Metastatic Breast Carcinoma in the Brain (tissue), 10 donors: ENCODE measurements around a stretch of chr1.

DNA sequence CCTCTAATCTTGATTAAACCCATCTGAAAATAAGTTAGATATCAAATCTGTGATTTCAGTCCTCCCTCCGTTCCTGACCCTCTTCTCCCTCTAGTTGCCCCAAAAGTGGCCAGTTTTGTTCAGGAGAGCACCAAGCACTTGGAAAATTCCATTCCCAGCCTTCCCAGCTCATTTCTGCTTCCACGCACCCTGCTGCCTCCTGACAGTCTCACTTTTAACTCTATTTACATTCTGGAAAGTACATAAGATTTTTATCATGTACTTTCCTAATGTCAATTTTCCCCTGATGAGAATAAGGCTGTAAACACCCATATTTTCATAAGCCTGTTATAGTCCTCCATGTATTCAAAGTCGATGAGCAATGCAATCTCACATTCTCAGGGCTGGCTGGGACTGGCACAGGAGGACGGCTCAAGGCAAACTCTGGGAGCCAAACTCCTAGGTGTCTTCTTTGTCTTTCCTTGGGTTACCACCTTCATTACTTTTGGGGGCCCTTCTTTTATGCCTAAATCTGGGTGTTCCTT, 94.4 kb downstream of the IGSF21 start:
- PRO-cap, 10 experiments = peak in 3 of 10 experiments; most common plus-strand start position 374 of the sequence (in 3); most common minus-strand start position 210 of the sequence (in 1)

- PRO-cap, 10 experiments = peak in 4 of 10 experiments; most common plus-strand start chr1:18464600 (in 1); most common minus-strand start chr1:18464461 (in 3)
These were observed 16.2 kb upstream of the KLHDC7A start for GRCh38 chr1:18464222-18465145.

DNA sequence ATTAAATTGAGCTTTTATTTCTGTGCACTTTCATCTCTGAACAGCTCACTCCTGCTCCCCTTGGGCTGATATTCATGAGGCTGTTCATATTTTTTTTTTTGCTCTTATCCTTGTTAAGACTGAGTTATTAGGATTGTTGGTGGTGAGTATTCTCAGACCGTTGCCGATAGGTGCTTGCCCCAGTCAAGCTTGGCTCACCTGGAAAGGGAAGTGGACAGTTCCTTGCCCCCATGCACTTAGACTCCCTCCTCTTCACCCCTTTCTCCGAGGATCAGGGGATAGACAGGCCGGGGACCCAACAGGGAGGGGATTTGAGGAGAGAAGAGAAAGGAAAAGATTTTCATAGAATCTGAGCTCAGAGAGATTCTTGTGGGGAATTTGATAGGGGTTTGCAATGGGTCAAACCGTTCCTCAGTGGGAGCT, 8.7 kb downstream of the PAX7 start:
- PRO-cap, 10 experiments = no peak in any of the 10 experiments

GRCh38 chr1:18807235-18807819, 52.1 kb downstream of the TAS1R2 start:
- PRO-cap, 10 experiments = no peak in any of the 10 experiments

DNA sequence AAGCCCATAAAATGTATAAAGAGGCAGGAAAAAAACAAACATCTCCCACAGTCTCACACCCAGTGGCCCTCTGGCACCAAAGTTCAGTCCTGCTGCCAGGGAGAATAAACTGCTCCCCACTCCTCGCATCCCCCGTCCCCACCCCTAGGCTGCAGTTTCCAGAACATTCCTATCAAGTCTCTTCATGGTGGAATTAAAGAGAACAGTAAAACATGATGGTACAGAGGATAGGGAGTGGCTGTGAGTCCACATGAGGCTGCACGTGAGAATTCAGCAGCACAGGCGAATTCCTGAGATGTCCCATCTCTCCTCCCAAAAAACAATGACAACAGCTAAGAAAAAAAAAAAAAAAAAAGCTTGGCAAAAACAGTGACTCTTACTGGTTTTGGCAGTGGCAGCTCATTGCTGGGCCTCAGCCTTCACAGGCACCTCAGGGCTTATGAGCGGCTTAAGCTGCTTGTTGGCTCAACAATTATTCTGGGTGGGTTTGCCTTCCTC, 5.6 kb upstream of the IFFO2 start:
- PRO-cap, 10 experiments = no peak in any of the 10 experiments

DNA sequence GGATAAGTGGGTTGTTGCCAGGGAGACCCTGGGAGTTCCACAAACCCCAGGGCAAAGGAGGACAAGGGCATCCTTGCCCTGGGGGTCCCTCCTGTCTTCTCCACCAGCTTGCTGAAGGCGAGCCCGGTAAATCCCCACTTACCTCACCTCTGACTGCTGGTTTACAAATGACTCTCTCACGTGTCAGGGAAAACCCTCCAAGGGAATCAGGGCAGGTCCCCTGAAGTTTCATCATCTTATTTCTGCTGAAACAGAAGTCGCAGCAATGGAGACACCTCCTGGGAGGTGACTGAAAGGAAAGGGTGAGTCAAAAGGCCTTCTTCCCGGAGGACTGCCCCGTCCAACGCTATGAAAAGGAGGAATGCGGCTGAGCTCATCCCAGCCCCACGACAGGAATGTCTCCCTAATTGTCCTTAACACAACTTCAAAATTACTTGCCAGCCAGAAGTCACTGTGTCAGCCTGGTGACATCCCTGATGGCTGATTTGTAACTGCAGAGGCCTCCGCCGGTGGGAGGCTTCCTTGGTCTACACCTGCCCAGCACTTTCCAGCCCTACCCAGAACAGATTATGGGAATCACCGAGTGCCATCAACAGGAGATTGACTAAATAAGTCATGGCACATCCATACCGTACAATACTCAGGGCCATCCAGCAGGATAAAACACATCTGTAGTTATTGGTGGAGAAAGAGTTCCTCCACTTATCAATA, 9.3 kb upstream of the IFFO2 start:
- PRO-cap, 10 experiments = no peak in any of the 10 experiments

DNA sequence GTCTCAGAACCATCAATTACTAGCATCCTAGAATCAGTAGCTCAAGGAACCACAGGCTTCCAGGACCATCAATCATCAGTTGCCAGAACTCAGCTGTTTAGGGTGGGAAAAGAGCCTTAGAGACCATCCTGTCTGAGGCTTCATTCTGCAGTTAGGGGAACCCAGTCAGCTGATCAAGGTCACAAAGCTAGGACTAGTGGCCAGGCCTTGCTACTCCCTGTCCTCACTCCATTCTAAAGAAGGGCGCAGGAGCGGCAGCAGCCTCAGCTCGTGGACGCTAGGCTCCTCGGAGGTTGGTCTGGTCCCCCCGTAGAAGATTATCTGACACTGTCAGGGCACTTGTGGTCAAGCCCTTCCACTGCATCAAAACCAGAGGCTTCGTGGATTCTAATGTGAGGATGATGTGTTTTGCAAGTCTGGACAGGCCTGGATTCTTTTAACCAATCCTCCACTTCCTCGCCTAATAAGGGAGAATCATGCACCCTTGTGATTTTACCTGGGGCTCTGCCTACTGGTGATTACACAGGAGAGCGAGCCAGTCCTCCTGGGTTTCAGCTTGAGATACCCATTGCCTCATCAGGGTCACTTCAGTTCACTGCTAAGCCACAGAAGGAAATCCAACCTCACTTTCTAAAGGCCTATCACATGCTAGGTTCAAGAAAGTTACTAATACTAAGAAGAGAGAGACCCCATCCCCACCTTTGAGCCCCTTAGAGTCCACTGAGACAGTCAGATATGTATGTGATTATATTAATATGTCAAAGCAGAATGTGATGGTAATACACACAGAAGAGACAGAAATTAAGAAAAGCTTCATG, 41.8 kb upstream of the IFFO2 start:
- PRO-cap, 10 experiments = no peak in any of the 10 experiments

DNA sequence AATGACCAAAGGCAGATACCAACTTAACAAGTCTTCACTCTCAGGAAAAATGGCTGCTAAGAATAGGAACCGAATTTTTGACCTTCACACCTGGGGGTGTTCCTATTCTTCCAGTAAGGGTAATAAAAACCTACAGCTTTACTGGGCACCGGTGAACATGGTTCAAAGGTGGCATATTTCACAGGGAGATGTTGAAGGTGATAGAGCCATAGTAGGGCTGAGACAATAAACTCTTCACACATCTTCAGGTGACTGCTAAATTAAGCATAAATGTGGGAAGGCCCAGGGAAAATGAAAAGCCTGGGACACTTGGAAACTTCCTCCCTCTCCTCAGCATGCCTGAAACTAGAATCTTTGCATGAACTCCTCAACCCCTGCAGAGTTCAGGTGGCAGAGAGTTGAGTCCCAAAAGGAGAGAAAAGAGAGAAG, 65.4 kb upstream of the IFFO2 start:
- PRO-cap, 10 experiments = no peak in any of the 10 experiments

DNA sequence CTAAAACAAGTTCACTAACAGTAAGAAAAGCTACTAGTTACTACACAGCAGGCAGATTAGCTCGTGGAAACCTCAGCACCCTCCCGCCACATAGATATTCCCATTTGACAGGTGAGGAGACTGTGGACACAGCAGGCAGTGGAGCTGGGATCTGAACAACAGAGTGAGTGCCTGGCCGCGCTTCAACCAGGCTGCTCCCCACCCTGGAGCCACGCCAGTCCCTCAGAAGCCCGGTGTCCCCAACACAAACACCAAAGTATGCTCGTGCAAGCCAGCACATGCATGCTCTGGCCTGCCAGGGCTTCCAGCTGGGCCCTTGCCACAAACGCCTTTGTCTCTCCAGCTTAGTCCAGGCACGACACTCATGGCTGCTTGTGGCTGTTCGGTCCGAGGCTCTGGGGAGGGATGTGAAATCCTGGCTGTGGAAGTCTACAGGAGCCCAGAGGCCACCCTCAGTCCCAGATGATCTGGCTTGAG, 116.8 kb upstream of the IFFO2 start:
- PRO-cap, 10 experiments = no peak in any of the 10 experiments

- PRO-cap, 10 experiments = no peak in any of the 10 experiments
These were observed 125.6 kb upstream of the IFFO2 start for GRCh38 chr1:19081942-19082639.

GRCh38 chr1:19101279-19101661, 108.8 kb downstream of the UBR4 start:
- PRO-cap, 10 experiments = no peak in any of the 10 experiments

GRCh38 chr1:19121130-19121902, 88.8 kb downstream of the UBR4 start:
- PRO-cap, 10 experiments = peak in 1 of 10 experiments; most common plus-strand start chr1:19121439 (in 1)

- PRO-cap, 10 experiments = no peak in any of the 10 experiments
These were observed 50.3 kb downstream of the UBR4 start for GRCh38 chr1:19159595-19160396.

DNA sequence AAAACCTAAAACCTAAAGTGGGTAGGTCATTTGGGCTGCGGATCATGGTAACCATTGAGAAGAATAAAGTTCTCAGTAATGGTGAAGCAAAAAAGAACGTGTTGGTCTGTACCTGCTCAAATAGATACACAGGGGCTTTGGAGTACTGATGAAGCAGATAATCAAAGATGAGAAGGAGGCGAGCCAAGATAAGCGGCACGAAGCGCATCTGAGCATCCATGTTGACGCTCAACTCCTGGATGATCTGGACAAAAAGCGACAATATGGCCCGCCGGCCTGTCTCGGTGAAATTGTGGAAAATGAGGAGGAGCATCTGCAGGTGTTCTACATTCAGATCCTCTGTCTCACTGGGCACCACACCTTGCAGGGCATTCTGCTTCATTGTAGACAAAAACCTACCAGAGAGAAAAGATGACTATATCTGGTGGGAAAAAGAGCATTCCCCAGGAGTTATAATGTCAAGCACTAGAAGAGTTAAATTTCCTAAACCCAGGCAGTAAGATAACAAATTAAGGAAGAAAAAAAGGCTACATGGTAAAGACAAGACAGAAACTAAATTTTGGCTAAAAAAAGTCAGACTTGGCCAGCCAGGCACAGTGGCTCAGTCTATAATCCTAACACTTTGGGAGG, 32.6 kb downstream of the UBR4 start:
- PRO-cap, 10 experiments = no peak in any of the 10 experiments

DNA sequence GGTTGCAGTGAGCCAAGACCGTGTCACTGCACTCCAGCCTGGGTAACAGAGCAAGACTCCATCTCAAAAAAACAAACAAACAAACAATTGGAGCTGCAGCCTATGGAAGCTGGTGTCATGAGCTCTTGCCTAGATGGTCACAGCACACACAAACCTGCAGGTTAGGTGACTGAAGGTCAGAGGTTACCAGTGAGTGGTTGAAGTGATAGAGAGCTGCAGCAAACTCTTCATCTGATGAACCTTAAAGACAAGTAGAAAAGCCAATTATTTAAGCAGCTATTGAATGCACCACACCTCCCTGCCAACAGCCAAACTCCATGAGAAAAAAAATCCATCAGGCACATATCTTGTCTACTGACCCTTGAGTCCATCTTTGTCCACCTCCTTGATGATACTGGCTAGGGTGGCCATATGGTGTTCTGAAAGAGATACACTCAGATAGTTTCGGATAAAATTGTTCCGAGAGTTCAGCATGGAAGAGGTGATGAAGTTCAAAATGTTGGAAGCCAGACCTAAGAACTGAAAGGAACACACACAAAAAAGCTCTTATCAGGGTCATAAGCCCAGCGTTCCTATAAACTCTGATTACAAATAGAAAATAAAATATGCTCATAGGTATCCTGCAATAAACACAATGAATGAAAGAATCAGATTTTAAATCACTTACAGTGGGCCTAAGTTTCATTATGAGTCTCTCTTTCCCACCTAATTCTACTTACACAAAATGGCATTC, 26.2 kb downstream of the UBR4 start:
- PRO-cap, 10 experiments = no peak in any of the 10 experiments

- PRO-cap, 10 experiments = no peak in any of the 10 experiments
These were observed 5.5 kb downstream of the UBR4 start for GRCh38 chr1:19204544-19204894.

DNA sequence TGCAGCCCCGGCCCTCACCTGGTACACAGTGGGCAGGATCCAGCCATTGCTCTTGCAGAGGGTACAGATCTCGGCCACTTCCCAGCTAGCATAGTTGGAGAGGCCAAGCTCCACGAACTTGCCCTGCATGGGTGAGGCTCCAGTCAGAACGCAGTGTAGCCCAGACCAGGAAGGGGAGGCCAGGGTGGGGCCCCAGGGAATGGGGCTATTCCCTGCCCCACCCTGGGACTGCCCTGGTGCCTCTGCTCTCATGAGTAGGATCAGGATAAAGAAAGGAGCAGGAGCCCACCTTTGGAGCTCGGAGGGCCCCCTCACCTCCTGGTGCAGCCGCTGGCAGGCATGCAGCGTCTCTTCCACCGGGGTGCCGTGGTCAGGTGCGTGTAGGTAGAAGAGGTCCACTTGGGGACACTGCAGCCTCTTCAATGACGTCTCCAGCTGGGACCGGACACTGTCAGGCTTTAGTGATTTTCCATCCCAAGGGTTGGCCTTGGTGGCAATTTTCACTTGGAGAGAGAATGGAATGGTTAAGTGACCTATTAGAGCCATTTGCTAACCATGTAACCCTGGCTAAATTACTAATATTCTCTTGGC, 3.7 kb downstream of the AKR7A2 start:
- PRO-cap, 10 experiments = no peak in any of the 10 experiments

DNA sequence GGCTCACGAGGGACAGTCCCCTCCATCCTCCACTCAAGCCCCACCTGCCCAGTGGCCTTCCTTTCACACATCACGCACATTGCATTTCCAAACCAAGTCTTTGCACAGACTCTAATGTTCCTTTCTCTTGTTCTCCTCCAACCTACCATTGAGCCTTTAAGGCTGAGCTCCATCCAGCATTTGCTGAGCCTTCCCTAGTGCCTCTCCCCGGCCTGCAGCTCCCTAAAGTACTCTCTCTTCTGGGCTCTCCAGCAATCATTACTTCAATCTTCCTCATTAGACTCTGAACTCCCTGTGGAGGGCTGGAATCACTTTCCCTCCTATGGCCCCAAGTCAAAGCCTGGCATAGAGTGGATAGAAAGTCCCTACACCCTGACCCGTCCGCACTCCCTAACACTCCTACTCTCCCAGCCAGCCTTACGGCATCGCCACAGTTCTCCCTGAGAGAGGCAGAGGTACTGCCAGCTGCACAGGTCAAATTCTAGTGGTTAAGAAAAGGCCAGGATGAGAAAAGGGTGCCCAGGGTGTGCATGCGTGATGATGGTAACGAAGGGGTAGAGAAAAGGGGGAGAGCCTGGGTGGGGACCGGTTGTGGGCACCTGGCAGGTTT, 905 bp downstream of the AKR7A2 start:
- PRO-cap, 10 experiments = peak in 1 of 10 experiments; most common minus-strand start position 392 of the sequence (in 1)

DNA sequence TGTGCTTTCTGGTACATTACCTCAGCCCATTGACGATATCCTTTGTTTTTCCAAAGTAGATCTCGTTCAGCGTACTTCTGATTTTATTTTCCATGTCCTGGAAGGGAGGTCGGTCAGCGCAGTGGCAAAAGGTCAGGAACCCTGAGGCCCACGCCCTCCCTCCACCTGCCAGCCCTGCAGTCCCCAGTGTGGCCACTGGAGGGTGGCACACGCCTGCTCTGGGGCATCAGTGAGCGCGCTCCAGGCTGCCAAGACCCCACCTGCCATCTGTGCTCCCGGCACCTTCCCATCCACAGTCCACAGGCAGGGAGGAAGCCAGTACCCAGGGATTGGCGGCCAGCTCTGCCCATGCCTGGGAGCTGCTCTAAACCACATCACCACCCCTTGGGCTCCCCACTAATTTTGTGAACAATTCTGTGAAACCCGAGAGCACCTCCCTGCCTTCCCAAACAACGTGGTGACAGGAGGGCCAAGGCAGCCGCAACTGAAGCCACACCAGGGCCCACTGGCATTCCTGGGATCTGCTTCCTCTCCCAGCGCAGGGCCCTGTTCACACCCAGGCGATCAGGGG, 32.3 kb downstream of the SLC66A1 start:
- PRO-cap, 10 experiments = no peak in any of the 10 experiments

DNA sequence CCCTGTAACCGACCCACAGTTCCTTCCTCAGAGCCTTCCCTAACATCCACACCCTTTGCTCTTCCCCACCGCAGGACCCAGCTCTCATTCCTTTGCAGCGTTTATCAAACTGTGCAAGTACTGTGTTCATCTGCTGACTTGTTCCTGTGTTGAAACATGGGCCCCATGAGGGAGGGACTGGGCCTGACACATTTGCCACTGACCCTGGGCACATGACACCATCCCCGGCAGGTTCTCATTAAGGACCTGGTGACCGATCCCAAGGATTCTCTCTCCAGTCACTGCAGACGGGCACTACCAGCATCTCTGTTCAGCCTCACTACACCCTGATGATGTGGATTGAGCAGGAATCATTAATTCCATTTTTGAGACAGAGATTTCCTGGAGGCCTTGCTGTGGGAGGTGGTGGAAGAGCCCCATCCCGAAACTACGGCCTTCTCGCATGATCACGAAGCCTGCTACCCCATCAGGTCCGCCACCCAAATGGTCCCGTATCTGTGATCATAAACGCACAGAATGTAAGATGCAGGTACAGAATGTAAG, 58.7 kb downstream of the SLC66A1 start:
- PRO-cap, 10 experiments = no peak in any of the 10 experiments